Spleen (tissue), 7 donors: ENCODE results near the gene SCO2.

- PRO-cap, 4 experiments: no peak in any of the 4 experiments
- RAMPAGE, long total RNA, 4 experiments: no peak in any of the 4 experiments
Measured at GRCh38 chr22:50209129-50209841, 8.5 kb downstream of the SELENOO start.

GRCh38 chr22:50209842-50210351, 9.1 kb downstream of the SELENOO start:
- PRO-cap, 4 experiments: no peak in any of the 4 experiments
- RAMPAGE, long total RNA, 4 experiments: no peak in any of the 4 experiments

GRCh38 chr22:50219066-50219717, 18.4 kb downstream of the SELENOO start:
- PRO-cap, 4 experiments: no peak in any of the 4 experiments
- RAMPAGE, long total RNA, 4 experiments: no peak in any of the 4 experiments

DNA sequence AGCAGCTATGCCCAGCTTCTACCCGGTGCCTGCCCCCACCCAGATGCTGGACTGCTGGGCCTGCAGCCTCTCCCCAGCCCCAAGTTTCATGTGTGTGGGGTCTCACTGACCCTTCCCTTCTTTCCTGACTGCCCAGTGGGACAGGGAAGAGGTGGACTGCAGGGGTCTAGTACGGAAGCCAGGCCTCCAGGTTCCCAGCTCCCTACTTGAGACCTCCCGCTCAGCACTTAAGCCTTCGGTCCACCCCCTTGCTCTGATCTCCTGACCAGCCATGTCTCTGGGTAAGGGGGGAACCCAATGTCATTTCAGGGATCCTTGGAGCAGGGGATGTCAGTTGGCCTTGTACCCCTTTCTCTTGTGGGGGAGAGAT, 2.6 kb upstream of the MAPK11 start:
- PRO-cap, 4 experiments: peak in 1 of 4 experiments; most common minus-strand start position 84 of the sequence (in 1)
- RAMPAGE, long total RNA, 4 experiments: no peak in any of the 4 experiments

- PRO-cap, 4 experiments: no peak in any of the 4 experiments
- RAMPAGE, long total RNA, 4 experiments: start-site peak on the minus strand in 1 of 4 experiments, at chr22:50279666-50279682 at its widest, 28 reads per replicate
Measured at GRCh38 chr22:50279444-50279839, 9.3 kb upstream of the MAPK11 start.

- PRO-cap, 4 experiments: no peak in any of the 4 experiments
- RAMPAGE, long total RNA, 4 experiments: no peak in any of the 4 experiments
Measured at GRCh38 chr22:50281227-50282151, 11.3 kb upstream of the MAPK11 start.

DNA sequence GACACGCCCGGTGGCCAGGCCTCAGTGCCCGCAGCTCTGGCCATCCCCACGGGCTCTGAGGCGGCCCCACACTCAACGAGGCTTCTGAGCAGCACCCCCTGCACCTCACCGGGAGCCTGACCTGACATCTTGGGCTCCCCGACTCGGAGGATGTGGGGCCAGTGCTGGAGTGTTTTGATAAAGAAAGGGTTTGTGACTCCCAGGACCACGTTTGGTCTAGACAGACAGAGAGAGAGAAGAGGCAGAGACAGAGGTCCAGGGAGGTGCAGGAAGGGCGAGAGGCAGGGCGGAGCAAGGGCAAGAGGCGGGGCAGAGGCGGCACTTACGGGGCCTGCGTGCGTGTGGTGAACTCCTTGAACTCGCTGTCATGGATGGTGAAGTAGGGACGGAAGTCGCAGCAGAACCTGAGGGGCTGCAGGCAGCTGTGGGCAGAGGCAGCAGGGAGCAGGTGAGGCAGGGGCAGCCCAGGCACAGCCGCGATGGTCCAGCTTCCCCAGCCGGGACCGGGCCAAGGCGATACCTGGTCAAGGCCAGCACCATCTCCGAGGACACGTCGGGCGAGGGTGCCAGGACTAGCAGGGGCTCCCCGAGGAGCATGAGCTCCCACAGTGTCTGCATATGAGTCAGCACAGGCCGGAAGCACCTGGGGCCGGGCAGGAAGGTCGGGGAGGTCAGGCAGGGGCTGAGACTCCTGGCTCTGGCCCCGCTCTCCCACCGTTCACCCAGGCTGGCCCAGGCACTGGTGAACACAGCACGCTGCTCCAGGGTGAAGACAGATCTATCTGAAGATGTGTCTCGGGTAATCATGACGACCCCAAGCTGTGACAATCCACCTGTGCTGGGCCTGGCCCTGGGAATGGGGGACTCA, 7.1 kb upstream of the PLXNB2 start:
- PRO-cap, 4 experiments: peak in 4 of 4 experiments; most common plus-strand start position 368 of the sequence (in 2); most common minus-strand start position 265 of the sequence (in 4)
- RAMPAGE, long total RNA, 4 experiments: start-site peak on the plus strand in 1 of 4 experiments, centred at position 353 of the sequence, 6 reads per replicate; start-site peak on the minus strand in 4 of 4 experiments, centred at positions 245 to 606 of the sequence, 31 to 44 reads per replicate

- PRO-cap, 4 experiments: no peak in any of the 4 experiments
- RAMPAGE, long total RNA, 4 experiments: no peak in any of the 4 experiments
Measured at GRCh38 chr22:50399822-50400564, 56.9 kb downstream of the PPP6R2 start.

GRCh38 chr22:50446714-50447741, 27.8 kb downstream of the SBF1 start:
- PRO-cap, 4 experiments: no peak in any of the 4 experiments
- RAMPAGE, long total RNA, 4 experiments: no peak in any of the 4 experiments

GRCh38 chr22:50523910-50524465, 1.4 kb downstream of the SCO2 start:
- PRO-cap, 4 experiments: peak in 1 of 4 experiments; most common plus-strand start chr22:50524400 (in 1); most common minus-strand start chr22:50524214 (in 1)
- RAMPAGE, long total RNA, 4 experiments: no peak in any of the 4 experiments

GRCh38 chr22:50525404-50525913, at the start of gene SCO2:
Gene SCO2, minus strand, starts transcription at chr22:50525598.
- PRO-cap, 4 experiments: peak in 4 of 4 experiments; most common plus-strand start chr22:50525748 (in 3); most common minus-strand start chr22:50525554 (in 2)
- RAMPAGE, long total RNA, 4 experiments: no peak in any of the 4 experiments

DNA sequence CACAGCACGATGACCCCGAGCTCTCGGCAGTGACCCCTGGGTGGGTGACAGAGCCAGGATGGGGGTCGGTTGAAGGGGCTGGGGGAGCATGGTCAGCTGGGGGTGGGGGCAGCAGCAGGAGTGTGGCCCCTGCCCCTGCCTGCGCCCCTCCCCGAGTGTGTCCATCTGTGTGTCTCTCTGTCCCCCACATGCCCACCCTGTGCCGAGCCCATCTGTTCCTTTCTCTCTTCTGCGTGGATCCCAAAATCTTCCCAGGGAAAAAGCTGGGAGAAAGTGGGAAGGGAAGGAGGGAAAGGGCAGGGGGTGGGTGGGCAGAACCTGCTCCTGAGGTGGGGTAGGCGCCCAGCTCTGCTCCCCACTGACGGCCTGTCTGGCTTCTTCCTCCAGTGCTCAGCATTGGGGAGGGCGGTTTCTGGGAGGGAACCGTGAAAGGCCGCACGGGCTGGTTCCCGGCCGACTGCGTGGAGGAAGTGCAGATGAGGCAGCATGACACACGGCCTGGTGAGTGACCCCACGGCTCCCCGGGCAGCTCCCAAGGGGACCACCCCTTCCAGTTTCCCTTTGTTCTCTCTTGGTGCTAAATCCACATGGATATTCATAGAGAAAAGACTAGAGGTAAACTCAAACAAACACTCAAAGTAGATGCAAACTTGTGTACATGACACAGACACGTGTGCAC, 39.6 kb upstream of the ACR start:
- PRO-cap, 4 experiments: no peak in any of the 4 experiments
- RAMPAGE, long total RNA, 4 experiments: no peak in any of the 4 experiments